ENCODE results near the gene CCDC125.

- PRO-cap, 3 experiments: peak in 2 of 3 experiments; most common plus-strand start chr5:67095584 (in 1); most common minus-strand start chr5:67095639 (in 2)
- RAMPAGE, long total RNA, 4 experiments: no peak in any of the 4 experiments
- RRBS: no CpG with 5 or more reads among the region's 8 CpGs
Measured at GRCh38 chr5:67095336-67096237, 101.0 kb downstream of the CD180 start.

DNA sequence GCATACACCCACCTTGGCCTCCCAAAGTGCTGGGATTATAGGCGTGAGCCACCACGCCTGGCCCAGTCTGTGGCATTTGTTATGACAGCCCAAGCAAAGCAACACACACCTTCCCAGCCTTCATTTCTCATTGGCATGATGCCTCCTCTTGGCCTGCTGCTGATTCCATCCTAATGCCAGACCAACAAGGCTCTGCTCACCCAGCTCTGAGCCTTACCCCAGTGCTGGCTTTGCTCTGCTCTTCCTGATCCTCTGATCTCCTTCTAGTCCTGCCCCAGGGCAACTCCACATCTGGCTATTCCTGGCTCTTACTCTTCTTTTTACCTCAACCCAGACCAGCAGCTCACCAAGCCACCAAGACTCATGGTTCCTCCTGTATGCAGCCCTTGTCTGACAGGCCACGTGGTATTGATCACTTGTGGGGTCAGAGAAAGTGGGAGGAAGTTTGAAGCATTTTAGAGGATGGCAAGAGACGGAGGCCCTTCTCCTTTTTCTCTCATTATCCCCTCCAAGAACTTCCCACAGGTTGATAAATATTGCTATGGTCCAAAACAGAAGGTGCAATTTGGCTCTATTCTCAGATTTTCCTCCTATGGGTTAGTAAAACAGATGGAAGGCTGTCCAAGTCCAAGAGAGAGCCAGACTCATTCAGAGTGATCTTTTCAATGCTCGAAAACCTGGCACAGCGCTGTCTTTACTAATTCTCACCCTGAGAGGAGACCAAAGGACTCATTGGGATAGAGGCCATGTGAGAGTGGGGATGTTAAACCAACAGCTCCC is 955 bp downstream of the CD180 start:
- PRO-cap, 3 experiments: peak in 1 of 3 experiments; most common plus-strand start position 453 of the sequence (in 1); most common minus-strand start position 392 of the sequence (in 1)
- RAMPAGE, long total RNA, 4 experiments: no peak in any of the 4 experiments
- RRBS: no CpG with 5 or more reads among the region's 6 CpGs

GRCh38 chr5:67232872-67233393 is 36.3 kb upstream of the CD180 start:
- PRO-cap, 3 experiments: no peak in any of the 3 experiments
- RAMPAGE, long total RNA, 4 experiments: no peak in any of the 4 experiments
- RRBS: no CpG with 5 or more reads among the region's 8 CpGs

GRCh38 chr5:67235450-67236330 is 39.1 kb upstream of the CD180 start:
- PRO-cap, 3 experiments: no peak in any of the 3 experiments
- RAMPAGE, long total RNA, 4 experiments: no peak in any of the 4 experiments
- RRBS: no CpG with 5 or more reads among the region's 12 CpGs

GRCh38 chr5:67257269-67257661 is 60.7 kb upstream of the CD180 start:
- PRO-cap, 3 experiments: no peak in any of the 3 experiments
- RAMPAGE, long total RNA, 4 experiments: no peak in any of the 4 experiments
- RRBS: no CpG with 5 or more reads among the region's 1 CpG

- PRO-cap, 3 experiments: no peak in any of the 3 experiments
- RAMPAGE, long total RNA, 4 experiments: no peak in any of the 4 experiments
- RRBS: no CpG with 5 or more reads among the region's 3 CpGs
Measured at GRCh38 chr5:67257662-67257948, 61.0 kb upstream of the CD180 start.

DNA sequence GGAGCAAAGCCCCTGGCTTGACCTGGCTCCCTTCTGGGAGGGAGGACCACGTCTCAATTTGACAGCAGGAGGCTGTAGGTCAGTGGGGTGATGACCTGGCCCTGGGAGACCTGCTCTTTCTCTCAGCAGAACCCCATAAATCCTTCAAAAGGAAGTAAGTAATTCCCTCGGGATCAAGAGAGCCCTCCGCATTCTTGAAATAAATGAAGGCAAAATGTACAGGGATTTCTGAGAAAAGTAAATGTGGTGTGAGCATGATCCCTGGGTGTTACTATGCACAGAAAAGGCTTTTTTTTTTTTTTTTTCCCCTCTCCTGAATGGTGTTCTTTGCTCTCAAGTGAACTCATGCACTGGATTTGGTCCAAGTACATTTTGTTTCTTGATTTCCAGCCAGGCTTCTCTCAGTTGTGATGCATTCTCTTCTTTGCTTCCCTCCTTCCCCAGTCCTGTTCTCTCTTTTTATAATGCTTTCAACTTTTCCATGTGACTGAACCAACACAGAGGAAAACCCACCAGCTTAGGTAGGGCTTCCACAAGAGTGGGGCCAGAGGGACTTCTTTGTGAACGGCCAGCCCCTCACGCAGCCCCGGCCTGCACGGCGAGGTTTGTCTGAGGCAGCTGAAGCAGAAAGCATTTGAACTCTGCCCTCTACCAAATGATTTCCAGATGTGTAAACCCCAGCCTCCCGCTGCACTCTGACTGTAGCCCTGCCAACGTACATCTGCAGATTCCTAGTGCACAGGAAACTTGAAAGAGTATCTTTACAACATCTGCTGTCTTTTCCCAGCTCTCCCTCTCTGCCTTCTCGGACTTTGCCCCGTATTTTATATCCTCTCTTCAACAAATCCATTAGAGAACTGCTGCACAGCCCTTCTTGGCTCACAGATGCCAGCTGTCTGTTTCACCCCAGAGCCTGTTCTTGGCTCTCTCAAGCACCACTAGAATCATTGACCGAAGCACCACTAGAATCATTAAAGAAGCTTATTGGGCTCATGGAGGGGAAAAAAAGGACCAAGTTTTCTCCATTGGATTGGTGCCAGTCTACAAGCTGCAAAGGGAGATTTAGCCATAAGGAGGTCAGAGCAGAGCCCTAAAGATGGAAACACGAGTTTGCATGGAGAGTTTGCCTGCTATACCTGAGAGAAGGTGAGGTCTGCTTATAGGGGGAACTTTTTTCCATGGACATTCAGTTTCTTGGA is 71.8 kb upstream of the CD180 start:
- PRO-cap, 3 experiments: peak in 1 of 3 experiments; most common minus-strand start position 799 of the sequence (in 1)
- RAMPAGE, long total RNA, 4 experiments: no peak in any of the 4 experiments
- RRBS: no CpG with 5 or more reads among the region's 14 CpGs

GRCh38 chr5:67475250-67475982 is 278.8 kb upstream of the CD180 start:
- PRO-cap, 3 experiments: no peak in any of the 3 experiments
- RAMPAGE, long total RNA, 4 experiments: start-site peak on the minus strand in 1 of 4 experiments, at chr5:67475712-67475751 at its widest, 9 reads per replicate
- RRBS: no CpG with 5 or more reads among the region's 8 CpGs

- PRO-cap, 3 experiments: no peak in any of the 3 experiments
- RAMPAGE, long total RNA, 4 experiments: no peak in any of the 4 experiments
- RRBS: no CpG with 5 or more reads among the region's 1 CpG
Measured at GRCh38 chr5:67646083-67646511, 449.5 kb upstream of the CD180 start.

GRCh38 chr5:67648102-67648548 is 451.5 kb upstream of the CD180 start:
- PRO-cap, 3 experiments: no peak in any of the 3 experiments
- RAMPAGE, long total RNA, 4 experiments: no peak in any of the 4 experiments
- RRBS: no CpG with 5 or more reads among the region's 7 CpGs

DNA sequence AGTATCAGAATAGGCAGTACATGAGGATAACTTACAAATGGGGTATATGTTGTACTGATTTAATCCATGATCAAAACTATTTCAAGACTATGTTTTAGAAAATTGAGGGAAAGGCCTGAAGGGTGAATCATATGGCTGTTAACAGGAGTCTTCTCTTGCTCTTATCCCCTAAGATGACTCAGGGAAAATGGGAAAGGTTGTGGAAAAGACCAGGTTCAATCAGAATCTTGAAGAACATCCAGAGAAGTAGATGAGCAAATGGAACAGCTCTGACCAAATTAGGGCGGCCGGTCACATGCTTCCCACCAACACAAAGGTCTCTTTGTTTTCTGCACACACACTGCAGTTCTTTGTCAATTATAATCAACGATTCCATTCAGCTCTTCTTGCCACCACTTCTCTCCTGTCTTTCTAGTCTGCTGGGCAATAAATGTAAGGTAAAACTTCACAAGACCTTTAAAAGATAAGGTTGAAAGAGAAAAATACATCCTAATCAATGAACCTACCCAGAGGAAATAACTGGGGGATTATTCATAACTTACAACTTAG is 442.2 kb upstream of the PIK3R1 start:
- PRO-cap, 3 experiments: no peak in any of the 3 experiments
- RAMPAGE, long total RNA, 4 experiments: no peak in any of the 4 experiments
- RRBS: no CpG with 5 or more reads among the region's 3 CpGs

- PRO-cap, 3 experiments: no peak in any of the 3 experiments
- RAMPAGE, long total RNA, 4 experiments: no peak in any of the 4 experiments
- RRBS: no CpG with 5 or more reads among the region's 1 CpG
Measured at GRCh38 chr5:68169964-68170408, 45.6 kb upstream of the PIK3R1 start.

GRCh38 chr5:68251321-68251743 is 35.8 kb downstream of the PIK3R1 start:
- PRO-cap, 3 experiments: no peak in any of the 3 experiments
- RAMPAGE, long total RNA, 4 experiments: no peak in any of the 4 experiments
- RRBS: no CpG with 5 or more reads among the region's 4 CpGs

GRCh38 chr5:68265808-68266445 is 50.4 kb downstream of the PIK3R1 start:
- PRO-cap, 3 experiments: no peak in any of the 3 experiments
- RAMPAGE, long total RNA, 4 experiments: no peak in any of the 4 experiments
- RRBS: no CpG with 5 or more reads among the region's 4 CpGs

DNA sequence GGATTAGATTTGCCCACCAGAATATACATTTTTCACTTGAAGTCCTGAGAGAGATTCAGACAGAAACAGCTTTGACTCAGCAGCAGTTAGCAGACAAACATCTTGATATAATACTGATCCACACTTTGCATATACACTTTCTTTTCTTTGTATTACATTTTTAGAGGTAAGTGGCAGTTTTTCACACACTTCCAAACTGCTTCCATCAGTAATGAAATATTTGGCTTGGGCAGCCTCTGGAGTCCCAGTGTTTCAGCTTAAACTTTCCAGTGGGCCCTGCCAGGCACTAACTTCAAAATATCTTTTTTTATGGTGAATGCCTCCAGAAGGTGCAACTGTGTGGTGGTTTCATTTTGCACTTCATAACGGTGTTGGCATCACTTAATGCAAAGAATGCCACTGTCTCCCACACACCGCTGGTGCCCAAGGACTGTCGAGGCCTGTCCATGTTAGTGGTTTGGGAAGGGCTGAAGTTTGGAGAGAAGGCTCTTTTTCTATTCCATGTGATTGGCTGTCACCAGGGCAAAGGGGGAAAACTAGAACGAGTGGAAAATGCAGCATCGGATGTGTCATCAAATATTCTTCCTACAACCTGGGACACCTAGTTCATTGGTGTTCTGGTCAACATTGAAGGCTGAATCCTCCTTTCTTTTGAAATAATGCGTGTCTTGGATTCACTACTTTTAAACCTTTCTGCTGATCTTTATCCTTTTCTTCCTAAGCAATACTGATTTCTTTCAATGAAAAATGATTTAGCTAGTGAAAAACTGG is 53.1 kb downstream of the PIK3R1 start:
- PRO-cap, 3 experiments: no peak in any of the 3 experiments
- RAMPAGE, long total RNA, 4 experiments: no peak in any of the 4 experiments
- RRBS: no CpG with 5 or more reads among the region's 6 CpGs

DNA sequence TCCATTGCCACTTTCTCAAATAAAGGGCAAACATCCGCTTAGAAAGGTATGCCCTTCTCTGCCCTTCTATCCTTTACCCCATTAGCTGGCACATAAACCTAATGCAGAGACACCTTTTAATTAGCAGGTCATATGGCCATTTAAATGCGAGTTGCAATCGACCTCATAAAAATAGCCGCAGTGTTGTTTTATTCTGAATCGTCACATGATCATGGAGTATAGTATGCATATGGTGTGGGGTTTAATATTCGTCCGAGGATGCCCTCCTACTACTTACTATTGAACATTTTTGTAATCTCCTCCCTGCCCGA is 72.0 kb downstream of the PIK3R1 start:
- PRO-cap, 3 experiments: no peak in any of the 3 experiments
- RAMPAGE, long total RNA, 4 experiments: no peak in any of the 4 experiments
- RRBS: no CpG with 5 or more reads among the region's 8 CpGs

DNA sequence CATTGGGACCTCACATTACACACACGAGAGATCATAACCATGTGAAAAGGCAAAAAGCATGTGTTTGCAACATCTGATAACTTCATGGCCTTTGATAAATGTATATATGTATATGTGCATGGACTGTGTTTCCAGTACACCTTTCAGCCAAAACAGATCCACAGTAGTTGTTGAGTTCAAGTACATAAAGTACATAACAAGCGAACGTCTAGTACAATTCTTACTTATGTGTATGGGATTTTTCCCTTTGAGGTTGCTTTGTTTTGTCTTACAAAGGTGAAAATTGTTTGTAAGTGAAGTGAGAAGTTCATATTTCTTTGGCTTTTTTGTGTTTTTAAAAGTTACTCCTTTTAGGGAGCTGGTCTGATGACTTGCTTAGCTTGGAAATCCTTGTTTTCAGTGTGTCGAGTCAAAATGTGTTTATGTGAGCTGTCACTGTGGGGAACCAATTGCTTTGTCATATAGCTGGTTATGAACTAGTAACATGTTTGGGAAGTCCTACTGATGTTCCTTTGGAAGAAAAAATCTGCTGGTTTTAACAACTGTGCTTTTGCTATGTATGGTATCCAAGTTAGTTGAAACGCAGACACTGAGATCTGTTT is 85.1 kb downstream of the PIK3R1 start:
- PRO-cap, 3 experiments: no peak in any of the 3 experiments
- RAMPAGE, long total RNA, 4 experiments: no peak in any of the 4 experiments
- RRBS: no CpG with 5 or more reads among the region's 5 CpGs

GRCh38 chr5:68533272-68533860 is 317.8 kb downstream of the PIK3R1 start:
- PRO-cap, 3 experiments: no peak in any of the 3 experiments
- RAMPAGE, long total RNA, 4 experiments: no peak in any of the 4 experiments
- RRBS: no CpG with 5 or more reads among the region's 3 CpGs

GRCh38 chr5:68673326-68674453 is 420.1 kb upstream of the SLC30A5 start:
- PRO-cap, 3 experiments: no peak in any of the 3 experiments
- RAMPAGE, long total RNA, 4 experiments: no peak in any of the 4 experiments
- RRBS: no CpG with 5 or more reads among the region's 17 CpGs

- PRO-cap, 3 experiments: peak in 3 of 3 experiments; most common plus-strand start chr5:69332855 (in 2); most common minus-strand start chr5:69332753 (in 2)
- RAMPAGE, long total RNA, 4 experiments: start-site peak on the minus strand in 4 of 4 experiments, at chr5:69332732-69332818 at its widest, 94 to 430 reads per replicate
- RRBS: 4% methylated on average over 21 of the region's 37 CpGs
Measured at GRCh38 chr5:69332488-69333011, at the start of gene CCDC125. TSS of gene CCDC125 (minus strand) at chr5:69332801.